ENCODE measurements around the genes USP19 and GMPPB.

- PRO-cap, result bidirectional peak, plus-strand start at chr3:49120947, minus-strand start at chr3:49120792
Measured at GRCh38 chr3:49120470-49121355, at the start of gene USP19. Gene USP19 (minus strand): TSS chr3:49120823.

- PRO-cap, result no peak
Measured at GRCh38 chr3:49129442-49129738, 3.5 kb downstream of the LAMB2 start.

DNA sequence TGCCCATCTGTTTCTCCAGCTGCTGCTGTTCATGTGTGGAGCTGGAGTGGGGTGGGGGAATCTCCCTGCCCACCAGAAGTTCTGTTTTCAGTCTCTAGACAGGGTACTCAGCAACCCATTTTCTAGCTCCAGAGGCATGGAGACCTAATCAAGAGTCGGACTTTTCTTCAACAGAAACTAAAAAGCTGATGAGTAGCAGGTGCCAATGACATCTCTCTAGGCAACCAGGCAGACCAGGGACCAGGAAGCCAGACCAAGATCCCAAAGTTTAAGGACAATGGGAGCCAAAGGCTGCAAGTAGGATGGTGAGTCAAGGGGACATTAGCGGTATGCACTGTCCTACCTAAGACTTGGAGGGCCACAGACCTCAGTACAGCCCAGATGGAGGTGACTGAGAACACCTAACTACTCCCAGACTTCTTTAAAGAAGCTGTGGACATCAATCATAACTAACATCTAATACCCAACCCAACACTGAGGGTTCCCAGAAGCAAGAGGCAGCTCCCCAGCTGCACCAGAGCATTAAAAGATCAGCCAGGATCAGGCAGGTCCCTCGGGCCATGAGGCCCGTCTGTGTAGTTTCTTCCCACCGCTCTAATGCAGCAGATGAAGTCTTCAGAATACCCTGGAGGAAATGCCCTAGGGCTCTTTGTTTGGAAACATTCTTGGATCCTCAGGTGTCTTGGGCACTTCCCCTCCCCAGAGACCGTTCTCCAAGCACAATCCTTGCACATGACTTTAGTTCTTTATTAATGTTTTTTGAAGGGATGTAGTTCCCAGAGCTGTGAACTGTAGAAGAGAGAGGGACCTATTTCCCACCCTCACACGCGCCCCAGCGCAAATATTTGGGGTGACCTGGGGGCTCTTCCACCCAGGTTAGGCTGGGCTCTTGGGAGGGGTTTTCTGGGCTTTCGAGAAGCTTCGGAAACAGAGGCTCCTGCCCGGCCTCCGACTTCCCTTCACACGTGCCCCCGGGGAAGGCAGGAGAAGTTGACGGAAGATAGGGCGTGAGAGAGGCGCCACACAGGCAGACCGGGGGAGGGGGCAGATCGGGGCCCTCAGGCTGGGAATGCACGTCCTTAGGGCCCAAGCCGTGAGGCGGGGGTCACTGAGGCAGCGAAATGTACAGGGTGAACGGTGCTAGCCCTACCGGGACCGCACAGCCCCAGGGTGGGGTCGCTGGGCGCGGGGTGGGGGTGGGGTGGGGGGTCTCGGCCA lies 781 bp downstream of the CCDC71 start:
- PRO-cap, result unidirectional peak, plus-strand start at position 986 of the sequence; bidirectional peak, plus-strand start at position 1,030 of the sequence, minus-strand start at position 1,048 of the sequence

DNA sequence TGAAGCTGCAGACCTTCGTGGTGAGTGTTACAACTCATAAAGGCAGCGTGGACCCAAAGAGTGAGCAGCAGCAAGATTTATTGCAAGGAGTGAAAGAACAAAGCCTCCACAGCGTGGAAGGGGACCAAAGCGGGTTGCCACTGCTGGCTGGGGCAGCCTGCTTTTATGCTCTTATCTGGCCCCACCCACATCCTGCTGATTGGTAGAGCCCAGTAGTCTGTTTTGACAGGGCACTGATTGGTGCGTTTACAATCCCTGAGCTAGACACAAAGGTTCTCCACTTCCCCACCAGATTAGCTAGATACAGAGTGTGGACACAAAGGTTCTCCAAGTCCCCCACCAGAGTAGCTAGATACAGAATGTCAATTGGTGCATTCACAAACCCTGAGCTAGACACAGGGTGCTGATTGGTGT lies 9.6 kb downstream of the C3orf84 start:
- PRO-cap, result no peak

- PRO-cap, result no peak
Measured at GRCh38 chr3:49359153-49359407, 927 bp upstream of the GPX1 start.

DNA sequence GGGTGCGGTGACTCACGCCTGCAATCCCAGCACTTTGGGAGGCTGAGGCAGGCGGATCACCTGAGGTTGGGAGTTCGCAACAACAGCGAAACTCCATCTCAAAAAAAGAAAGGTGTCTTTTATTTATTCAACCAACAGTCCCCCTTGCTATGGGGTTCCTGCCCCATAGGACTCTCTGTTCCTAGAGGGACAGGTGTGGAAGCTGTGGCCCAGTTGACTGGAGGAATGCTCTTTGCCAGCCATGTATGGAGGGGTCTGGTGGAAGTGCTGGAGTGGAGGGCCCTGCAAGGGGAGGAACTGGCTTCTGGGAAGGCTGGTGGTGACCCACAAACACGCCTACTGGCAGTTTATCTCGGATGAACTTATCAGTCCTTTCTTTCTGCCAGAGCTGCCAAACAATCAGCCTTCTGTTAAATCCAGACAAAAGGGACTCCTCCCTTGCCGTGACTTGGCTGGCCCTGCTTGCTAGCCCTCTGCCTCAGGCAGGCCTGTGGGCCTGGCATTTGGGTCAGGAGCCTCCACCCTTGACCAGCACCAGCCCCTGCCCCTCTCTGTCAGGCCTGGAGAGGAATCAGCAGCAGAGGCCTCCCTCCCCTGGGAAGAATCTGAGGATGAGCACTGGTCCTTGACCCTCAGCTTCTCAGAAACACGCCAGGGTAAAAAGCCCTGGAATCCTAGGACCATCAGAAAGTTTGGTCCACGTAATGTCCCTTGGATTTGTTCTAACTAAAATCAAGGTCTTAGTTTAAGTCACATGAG lies 4.4 kb upstream of the DAG1 start:
- PRO-cap, result no peak

DNA sequence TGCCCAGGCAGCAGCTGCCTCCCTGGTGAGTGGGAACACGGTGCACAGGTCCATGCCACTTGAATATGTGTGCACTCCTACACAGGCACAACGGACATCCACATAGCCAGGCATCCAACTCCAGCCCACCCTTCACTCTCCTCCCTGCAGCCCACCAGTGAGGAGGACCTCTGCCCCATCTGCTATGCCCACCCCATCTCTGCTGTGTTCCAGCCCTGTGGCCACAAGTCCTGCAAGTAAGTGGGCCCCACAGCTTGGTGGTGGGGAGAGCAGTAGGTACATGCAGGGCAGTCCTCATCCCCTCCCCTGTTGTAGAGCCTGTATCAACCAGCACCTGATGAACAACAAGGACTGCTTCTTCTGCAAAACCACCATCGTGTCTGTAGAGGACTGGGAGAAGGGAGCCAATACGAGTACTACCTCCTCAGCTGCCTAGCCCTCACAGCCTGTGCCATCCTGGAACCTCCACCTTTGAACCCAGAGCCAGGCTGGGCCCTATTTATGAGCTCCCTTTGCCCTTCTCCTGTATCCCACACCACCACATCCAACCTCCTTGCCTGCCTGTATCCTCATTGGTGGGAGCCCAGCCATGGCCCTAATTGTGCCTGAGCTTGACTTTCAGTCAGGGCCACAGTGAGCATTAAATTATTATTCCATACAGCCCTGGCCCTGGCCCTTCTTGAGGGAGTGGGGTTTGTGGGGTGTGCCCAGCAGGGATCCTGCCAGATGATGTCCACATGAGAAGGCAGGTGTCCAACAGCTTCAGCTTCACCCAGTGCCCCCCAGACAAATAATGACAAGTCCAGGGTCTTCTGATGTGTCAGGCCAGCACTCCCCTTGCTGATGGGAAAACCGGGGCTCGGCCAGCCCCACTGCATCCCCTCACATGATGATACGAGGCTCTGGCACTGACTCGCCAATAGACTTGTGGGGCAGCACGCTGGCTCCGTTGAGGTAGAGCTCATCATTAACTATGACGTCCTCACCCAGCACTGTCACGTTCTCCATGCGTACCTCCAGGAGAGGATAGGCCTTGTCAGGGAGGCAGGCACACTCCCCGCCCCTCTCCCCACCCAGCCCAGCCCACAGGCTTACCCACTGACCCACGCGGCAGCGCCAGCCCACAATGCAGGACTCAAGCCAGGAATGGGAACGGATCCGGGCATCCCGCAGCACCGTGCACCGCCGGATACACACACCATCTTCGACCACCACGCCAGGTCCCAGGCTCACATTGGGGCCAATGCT lies 1.8 kb upstream of the AMIGO3 start:
- PRO-cap, result no peak

- PRO-cap, result bidirectional peak, plus-strand start at chr3:49724238, minus-strand start at chr3:49723950
Measured at GRCh38 chr3:49723665-49724625, at the start of gene GMPPB. Gene GMPPB (minus strand): TSS chr3:49723951.

- PRO-cap, result no peak
Measured at GRCh38 chr3:49806677-49807119, 3.6 kb downstream of the INKA1 start.

- PRO-cap, result no peak
Measured at GRCh38 chr3:50042553-50043332, 46.0 kb upstream of the RBM5 start.

DNA sequence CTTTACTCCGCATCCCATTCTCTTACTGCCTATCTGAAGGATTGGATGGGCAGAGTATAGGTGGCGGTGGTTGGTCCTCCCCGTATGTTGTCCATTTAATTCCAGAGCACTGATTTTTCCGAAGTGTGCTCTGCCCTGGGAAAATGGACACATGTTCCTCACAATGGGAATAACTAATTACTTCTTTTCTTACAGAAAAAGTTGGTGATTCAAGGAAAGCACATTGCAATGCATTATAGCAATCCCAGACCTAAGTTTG lies 14.1 kb downstream of the RBM5 start:
- PRO-cap, result no peak

GRCh38 chr3:50210430-50211040 lies 5.5 kb downstream of the SLC38A3 start:
- PRO-cap, result no peak

GRCh38 chr3:50236940-50237568 lies 1.1 kb downstream of the GNAI2 start:
- PRO-cap, result bidirectional peak, plus-strand start at chr3:50237187, minus-strand start at chr3:50237082

DNA sequence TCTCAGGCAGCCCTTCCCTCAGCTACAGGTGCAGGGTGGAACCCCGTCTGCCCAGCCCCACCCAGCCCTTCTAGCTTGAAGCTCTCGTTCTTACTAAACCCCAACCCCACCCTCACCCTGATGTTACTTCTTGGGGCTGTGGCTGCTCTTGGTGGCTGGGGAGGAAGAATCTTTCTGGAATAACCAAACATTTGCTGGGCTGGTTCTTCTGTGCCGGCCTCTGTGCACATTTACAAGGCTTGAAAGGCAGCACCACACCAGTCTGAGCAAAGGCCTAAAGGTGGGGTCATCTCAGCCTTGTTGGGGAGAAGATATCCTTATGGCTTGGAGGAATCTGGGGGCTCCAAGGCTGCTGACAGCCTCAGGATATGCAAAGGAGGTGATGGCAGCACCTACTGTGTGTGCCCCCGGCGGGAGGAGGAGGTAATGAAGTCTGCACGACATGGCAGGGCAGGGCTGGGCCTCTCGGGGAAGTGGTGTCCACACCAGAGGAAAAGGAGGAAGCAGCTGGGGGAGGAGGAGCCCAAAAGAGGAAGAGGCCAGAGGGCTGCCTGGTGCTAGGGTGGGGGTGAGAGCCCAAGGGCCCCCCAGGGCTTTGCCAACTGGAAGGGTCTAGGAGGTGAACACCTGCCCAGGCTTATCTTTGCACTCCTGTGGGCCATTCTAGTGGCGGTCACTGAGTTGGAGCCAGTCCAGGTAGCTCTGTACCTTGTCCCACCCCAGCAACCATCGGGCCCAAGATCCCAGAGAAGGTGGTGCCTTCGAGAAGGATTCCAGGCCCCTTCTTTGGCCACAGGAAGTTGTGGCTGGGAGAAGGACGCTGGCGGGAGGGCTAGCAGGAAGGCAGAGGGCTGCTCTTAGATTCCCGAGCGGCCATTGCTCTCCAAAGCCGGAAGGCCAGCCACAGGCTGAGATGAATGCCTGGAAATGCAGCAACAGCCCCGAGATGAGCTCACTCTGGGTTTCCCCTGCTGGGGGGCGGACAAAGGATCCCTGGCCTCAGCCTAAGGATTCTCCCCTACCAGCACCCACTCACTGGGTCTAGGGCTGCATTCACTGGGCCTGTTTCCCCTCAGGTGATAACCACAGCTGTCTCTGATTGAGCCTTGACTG lies 6.9 kb downstream of the GNAI2 start:
- PRO-cap, result no peak

GRCh38 chr3:50256493-50257301 lies 12.2 kb upstream of the SEMA3B start:
- PRO-cap, result no peak

GRCh38 chr3:50275944-50276791 lies 2.7 kb upstream of the LSMEM2 start:
- PRO-cap, result no peak

GRCh38 chr3:50278285-50278608 lies 640 bp upstream of the LSMEM2 start:
- PRO-cap, result no peak

GRCh38 chr3:50299484-50300294 lies 484 bp upstream of the HYAL3 start:
- PRO-cap, result bidirectional peak, plus-strand start at chr3:50299721, minus-strand start at chr3:50299303

GRCh38 chr3:50316474-50317454 lies 5.8 kb downstream of the HYAL2 start:
- PRO-cap, result bidirectional peak, plus-strand start at chr3:50317073, minus-strand start at chr3:50316964

DNA sequence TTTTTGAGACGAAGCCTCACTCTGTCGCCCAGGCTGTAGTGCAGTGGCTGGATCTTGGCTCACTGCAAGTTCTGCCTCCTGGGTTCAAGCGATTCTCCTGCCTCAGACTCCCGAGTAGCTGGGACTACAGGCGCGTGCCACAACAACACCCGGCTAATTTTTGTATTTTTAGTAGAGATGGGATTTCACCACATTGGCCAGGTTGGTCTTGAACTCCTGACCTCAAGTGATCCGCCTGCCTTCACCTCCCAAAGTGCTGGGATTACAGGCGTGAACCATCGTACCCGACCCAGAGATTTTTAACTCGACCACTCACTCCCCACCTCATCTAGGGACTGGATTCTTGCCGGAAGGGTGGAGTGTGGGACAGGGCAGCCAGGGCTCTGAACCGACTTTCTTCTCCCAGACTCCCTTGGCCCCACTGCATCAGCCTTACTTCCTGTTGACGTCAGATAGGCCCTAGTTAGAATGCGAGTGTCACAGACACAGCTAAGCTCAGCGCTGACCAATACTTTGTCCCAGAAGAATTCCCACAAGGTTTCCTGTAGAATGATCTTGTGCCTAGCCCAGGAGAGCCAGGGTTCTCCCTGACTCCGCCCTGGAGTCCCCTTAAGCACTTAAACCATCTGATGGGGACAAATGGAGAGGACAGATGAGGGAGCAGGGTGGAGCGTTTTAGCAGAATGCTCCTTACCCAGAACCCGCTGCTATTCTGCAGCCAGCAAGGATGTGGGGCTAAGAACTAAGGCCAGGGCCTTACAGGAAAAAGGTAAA lies 5.7 kb upstream of the TUSC2 start:
- PRO-cap, result bidirectional peak, plus-strand start at position 638 of the sequence, minus-strand start at position 337 of the sequence

Measured in penis (tissue), 1 donor.